Melanocyte of skin (primary cell): ENCODE results near the gene ANKDD1A.

DNA sequence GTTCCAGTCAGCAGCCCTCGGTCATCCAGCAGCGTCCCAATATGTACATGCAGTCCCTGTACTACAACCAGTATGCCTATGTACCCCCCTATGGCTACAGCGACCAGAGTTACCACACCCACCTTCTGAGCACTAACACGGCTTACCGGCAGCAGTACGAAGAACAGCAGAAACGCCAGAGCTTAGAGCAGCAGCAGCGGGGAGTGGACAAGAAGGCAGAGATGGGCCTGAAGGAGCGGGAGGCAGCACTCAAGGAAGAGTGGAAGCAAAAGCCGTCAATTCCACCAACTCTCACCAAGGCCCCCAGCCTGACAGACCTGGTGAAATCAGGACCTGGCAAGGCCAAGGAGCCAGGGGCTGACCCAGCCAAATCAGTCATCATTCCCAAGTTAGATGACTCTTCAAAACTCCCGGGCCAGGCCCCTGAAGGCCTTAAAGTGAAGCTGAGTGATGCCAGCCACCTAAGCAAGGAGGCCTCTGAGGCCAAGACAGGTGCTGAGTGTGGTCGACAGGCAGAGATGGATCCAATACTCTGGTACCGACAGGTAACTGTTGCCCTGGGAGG is 99.6 kb downstream of the RBPMS2 start:
- CAGE, long polyA plus RNA, 2 experiments, result no peak in any of the 2 experiments

DNA sequence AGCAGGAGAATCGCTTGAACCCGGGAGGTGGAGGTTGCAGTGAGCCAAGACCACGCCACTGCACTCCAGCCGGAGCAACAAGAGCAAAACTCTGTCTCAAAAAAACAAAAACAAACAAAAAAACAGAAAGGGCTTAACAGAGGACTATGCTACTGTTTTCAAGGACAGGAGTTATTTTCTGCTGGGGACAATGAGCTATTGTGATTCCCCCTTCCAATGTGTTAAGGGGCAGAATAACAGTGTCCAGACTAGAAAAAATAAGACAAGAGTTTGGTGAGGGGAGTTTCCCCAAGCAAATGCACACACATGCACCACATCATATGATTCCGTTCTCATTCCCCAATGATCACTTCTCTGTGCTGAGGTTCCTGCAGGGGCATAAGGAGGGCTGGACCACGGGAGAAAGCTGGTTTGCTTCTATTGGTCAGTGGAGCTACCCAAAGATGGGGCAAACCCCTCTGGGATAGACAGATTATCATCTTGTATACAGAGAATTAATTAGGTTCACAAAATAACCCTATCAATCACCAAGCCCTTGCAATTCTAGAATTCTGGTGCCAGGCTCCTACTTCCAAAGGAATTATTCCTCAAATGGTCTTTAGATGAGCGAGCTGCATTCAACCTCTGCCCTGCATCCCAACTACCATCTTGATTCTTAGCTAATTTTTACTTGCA is 80.6 kb downstream of the RBPMS2 start:
- CAGE, long polyA plus RNA, 2 experiments, result no peak in any of the 2 experiments

- CAGE, long polyA plus RNA, 2 experiments, result no peak in any of the 2 experiments
Observed at GRCh38 chr15:64700881-64701591, 74.4 kb downstream of the RBPMS2 start.

DNA sequence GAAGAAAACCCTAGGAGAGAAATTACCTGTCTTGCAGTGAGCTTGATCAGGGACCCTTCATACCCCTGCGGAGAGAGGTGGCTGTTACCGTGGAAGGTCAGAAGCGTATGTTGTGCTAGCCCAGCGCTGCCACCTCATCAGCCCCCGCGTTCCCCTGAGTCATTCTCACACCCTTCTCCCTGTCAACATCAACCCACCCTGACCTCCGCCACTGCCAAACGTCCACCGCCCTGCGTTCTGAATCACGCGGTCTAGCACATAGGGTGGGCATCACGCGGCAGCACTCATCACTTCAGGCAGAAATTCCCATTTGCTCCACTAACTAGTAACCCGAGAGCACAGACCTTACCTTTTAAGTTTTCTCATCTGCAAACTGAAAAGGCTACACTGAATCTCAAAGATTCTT is 25.1 kb downstream of the RBPMS2 start:
- CAGE, long polyA plus RNA, 2 experiments, result no peak in any of the 2 experiments

DNA sequence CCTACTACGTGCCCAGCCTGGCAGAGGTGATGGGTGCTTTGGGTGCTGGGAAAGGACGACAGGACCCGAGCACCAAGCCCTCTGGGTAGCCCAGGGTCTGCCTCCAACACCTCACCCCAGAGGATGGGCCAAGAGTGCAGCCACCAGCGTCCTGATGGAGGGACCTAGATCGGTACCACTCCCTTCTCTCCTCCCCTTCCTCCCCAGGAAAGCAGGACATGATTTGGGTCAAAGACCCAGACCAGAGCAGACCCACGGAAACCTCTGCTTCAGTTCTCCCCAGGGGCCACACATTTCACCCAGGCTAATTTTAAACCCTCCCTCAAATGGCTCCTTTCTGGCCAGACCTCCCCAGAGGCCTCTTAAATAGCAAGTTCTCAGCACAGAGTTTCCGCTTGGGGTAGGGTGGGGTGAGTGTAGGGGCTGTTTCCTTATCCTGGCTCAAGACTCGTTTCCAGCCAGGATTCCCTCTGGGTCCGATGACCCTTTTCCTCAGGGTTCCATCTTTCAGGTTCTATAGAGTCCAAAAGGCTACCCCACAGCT is 20.6 kb downstream of the RBPMS2 start:
- CAGE, long polyA plus RNA, 2 experiments, result no peak in any of the 2 experiments

DNA sequence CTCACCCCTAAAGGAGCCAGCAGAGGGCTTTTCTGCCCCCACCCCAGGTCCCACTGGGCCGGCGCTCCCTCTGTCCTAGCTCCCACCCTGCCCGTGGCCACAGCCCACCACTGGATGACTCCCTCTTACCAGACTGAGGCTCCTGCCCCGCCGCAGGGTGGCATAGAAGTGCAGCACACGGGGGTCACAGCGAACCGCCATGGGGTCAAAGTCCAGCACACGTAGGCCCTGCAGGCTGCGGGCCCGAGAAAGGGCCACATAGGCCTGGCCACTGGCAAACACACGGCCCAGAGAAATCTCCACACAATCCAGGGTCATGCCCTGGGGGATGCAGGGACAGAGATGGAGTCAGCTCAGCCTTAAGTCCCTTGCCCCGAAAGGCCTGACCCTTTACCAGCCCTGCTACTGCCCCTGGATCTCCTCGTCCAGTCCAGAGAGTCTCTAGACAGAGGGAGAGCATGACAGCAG is 9.0 kb downstream of the PIF1 start:
- CAGE, long polyA plus RNA, 2 experiments, result no peak in any of the 2 experiments

- CAGE, long polyA plus RNA, 2 experiments, result no peak in any of the 2 experiments
Observed at GRCh38 chr15:64842039-64842434, 322 bp downstream of the PLEKHO2 start.

DNA sequence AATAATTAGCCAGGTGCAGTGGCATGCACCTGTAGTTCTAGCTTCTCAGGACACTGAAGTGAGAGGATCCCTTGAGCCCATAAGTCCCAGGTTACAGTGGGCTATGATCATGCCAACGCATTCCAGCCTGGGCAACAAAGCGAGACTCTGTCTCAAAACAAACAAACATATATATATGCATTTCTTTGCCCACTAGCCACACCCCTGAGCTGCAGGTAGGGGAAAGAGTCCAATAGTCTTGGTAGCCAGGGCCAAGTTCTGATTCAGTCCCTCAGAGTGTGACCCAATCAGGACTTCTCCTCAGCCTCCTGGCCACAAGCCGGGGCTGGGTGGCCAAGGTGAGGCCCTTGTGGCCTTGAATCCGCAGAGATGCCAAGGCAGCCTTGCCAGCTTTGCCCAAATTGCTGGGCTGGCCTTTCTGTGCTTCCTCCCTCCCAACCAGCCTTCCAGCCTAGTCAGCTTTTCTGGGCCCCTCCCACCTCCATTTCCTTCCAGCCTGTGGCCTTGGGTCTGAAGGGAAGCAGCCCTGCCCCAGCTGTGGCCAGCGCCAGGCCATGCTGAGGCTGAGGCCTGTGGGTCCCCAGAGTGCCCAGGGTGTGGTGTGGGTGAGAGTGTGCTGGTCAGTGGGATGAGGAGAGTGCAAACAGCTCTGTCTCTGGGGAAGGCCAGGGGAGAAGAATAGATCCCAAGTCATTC is 34.3 kb upstream of the ANKDD1A start:
- CAGE, long polyA plus RNA, 2 experiments, result no peak in any of the 2 experiments

- CAGE, long polyA plus RNA, 2 experiments, result no peak in any of the 2 experiments
Observed at GRCh38 chr15:64911221-64912699, at the start of gene ANKDD1A. TSS of gene ANKDD1A (plus strand) at chr15:64911902.

DNA sequence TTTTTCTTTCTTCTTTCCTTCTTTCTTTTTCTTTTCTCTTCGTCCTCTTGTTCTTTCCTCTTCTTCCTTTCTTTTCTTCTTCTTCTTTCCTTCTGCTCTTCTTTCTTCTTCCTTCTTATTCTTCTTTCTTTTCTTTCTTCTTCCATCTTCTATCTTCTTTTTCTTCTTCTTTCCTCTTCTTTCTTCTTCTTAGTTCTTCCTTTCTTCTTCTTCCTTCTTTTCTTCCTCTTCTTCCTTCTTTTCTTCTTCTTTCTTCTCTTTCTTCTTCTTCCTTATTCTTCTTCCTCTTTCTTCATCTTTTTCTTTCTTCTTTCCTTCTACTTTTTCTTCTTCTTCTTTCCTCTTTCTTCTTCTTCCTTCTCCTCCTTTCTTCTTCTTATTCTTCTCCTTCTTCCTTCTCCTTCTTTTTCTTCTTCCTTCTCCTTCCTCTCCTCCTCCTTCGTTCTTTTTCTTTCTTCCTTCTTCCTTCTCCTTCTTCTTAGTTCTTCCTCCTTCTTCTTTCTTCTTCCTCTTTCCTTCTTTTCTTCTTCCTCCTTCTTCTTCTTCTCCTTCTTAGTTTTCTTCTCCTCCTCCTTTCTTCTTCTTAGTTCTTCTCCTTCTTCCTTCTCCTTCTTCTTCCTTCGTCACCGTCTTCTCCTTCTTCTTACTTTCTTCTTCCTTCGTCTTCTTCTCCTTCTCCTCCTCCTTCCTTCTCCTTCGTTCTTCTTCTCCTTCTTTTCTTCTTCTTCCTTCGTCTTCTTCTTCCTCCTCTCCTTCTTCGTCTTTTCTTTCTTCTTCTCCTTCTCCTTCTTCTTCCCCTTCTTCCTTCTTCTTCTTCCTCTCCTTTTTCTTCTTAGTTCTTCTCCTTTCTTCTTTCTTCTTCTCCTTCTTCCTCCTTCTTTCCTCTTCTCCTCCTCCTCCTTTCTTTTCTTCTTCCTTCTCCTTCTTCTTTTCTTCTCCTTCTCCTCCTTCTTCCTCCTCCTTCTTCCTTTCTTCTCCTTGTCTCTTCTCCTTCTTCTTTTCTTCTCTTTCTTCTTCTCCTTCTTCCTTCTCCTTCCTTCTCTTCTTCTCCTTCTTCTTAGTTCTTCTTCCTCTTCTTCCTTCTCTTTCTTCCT is 37.5 kb downstream of the SPG21 start:
- CAGE, long polyA plus RNA, 2 experiments, result no peak in any of the 2 experiments

- CAGE, long polyA plus RNA, 2 experiments, result no peak in any of the 2 experiments
Observed at GRCh38 chr15:65028314-65028626, 1.2 kb downstream of the MTFMT start.

DNA sequence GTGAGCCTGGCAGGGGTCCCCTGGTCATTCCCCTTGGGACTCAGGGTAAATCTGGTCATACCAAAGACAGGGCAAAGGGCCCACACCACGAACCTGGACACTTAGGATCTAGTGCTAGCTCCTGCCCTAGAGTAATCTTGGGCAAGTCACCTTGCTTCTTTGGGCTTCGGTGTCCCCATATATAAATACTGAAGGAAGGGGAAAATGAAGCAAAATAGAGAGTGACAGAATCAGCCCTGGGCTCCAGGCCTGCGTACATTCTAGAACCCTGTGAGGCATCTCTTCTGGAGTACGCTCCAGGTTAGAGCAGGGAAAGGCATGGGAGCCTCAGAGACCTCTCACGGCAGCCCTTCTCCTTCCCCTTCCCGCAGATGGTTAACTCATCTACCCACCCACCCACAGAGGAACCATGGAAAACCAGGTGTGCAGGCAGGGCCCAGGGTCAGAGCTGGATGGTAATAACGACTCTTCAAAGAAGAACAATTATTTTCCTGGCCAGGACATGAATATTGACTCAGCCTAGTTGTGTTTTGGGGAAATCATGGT is 987 bp upstream of the RASL12 start:
- CAGE, long polyA plus RNA, 2 experiments, result no peak in any of the 2 experiments

GRCh38 chr15:65082235-65083071 is 5.9 kb downstream of the KBTBD13 start:
- CAGE, long polyA plus RNA, 2 experiments, result no peak in any of the 2 experiments

DNA sequence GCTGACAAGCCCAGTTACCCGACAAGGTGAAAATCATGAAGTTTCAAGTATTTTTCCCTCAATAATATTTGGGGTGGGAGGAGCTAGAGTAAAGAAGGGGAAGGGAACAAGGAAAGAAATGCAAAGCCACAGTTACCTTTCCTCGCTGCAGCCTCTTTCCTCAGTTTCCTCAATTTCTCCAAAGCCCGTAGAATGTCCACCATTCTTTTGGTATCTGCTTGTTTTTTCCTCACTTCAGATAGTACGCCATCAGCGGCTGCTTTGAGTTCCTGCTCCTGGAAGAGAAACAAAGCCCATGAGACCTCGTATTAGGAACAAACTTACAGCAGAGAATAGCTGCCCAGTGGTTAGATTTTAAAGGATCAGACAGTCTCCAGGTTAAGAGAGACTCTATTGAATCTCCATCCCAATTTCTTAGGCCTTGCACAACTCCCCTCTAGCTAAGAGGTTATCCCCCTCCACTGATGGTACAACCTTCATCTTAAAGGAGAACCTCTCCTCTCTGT is 4.7 kb downstream of the PDCD7 start:
- CAGE, long polyA plus RNA, 2 experiments, result no peak in any of the 2 experiments

DNA sequence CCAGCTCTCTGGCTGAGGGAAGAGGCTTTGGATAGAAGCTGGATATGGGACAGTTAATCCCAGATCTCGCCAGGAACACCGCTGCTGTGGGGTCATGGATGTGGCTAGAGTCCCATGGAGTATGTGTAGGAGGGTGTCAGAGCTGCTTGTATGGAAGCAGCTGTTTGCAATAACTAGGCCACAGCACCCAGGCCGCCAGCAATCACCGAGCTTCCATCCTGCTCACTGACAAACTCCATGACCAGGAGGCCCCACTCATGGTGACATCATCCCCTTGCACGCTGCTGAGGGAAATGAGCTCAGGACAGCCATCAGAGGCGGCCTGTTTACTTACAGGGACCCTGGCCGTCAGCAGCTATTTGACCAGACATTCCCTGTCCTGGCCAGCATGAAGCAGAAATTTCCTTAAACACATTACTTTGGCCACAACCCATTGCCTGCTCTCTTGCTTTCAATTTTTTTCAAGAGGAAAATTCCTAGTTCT is 34.2 kb upstream of the CILP start:
- CAGE, long polyA plus RNA, 2 experiments, result no peak in any of the 2 experiments

DNA sequence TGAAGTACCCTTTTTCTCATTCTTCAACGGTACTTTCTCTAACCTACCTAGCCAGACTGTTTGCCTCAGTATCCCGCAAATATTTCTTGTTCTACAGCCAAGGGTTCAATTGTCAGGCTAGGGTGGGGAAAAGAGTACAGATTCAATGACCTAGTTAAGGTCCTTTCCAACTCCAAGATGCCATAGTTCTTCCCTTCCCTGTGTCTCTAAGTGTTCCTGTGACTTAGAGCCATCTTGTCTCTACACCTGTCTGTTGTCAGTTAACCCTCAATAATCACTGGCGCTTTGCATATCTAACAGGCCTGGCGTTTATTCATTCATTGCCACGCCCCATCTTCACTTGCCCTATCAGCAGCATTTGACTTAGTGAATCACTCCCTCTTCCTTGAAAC is 1.0 kb upstream of the IGDCC4 start:
- CAGE, long polyA plus RNA, 2 experiments, result no peak in any of the 2 experiments

GRCh38 chr15:65772865-65773198 is 19.3 kb downstream of the DENND4A start:
- CAGE, long polyA plus RNA, 2 experiments, result no peak in any of the 2 experiments

GRCh38 chr15:65829131-65829462 is 37.0 kb upstream of the DENND4A start:
- CAGE, long polyA plus RNA, 2 experiments, result no peak in any of the 2 experiments

DNA sequence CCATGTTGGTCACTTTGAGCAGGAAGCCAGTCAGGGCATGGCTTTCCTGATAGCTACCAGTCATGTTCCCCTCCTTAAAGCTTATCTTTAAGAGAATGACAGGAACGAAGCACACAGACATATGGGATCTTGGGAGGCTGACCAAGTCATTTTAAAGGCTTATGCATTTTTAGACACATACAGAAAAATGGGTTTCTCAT is 29.7 kb upstream of the RAB11A start:
- CAGE, long polyA plus RNA, 2 experiments, result no peak in any of the 2 experiments

DNA sequence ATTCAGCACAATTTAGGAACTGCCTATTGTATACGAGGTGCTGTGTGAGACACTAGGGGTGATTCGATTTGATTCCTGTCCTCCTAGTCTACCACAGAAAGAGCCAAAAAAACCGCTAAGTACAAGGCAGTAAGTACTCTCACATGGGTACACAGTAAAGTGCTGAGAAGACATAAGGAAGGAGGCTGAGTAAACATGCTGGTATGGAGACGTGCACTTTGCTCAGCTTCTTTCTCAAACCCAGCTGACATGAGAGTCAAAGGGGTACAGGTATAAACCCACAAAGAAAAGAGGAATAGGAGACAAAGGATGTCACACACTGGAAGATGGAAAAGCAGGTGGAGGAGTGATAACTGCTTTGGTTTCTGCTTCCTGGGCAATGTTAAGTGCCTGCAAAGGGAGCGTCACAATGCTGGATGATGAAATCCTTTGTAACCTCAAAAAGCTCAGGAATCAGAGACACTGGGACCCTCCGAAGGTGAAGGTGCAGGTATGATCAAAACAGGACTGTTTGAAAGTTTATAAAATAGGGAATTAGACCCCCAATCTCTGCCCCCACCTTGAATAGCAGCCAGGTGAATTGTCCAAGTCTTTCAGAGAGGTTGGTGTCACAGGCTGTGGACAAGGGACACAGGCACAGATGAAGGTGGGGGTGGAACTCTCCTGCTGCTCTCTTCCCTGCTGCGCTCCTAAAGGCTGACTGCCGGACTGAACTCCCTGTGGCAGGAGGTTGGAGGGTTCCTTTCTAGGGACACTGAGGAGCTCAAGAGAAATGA is 101.8 kb downstream of the RAB11A start:
- CAGE, long polyA plus RNA, 2 experiments, result no peak in any of the 2 experiments